ENCODE measurements around the gene SOCS2.

GRCh38 chr12:92504456-92505204 is 198.2 kb upstream of the PLEKHG7 start:
- PRO-cap = no peak

GRCh38 chr12:92589686-92590083 is 113.1 kb upstream of the PLEKHG7 start:
- PRO-cap = no peak

GRCh38 chr12:92801501-92802061 is 98.8 kb downstream of the PLEKHG7 start:
- PRO-cap = no peak

DNA sequence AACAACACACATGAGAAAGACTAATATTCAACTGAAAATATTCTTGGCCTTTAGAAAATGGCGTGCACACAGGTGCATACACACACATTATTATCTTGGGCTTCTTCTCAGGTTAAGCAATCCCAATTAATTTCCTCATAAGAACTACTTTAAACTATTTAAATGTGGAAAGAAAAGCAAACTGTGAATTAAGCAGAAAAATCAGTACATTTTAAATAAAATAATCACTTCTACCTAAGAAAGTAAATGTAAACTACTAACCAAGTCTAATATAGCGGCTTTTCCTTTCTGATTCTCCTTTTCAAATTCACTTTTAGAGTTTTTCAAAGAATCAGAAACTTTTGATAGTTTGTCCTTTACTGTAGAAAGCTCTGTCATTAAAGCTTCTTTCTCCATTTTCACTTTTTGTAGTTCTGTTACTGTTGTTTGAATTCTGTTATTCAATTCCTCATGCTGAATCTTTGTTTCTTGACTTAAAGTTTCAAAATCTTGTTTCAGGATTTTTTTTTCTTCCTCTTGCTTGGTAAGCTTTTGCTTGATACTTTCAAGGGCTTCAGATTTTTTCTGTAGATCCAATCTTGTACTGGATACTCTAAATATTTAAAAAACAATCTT is 99.5 kb downstream of the PLEKHG7 start:
- PRO-cap = no peak

- PRO-cap = no peak
Observed at GRCh38 chr12:92940974-92941474, 11.9 kb upstream of the EEA1 start.

DNA sequence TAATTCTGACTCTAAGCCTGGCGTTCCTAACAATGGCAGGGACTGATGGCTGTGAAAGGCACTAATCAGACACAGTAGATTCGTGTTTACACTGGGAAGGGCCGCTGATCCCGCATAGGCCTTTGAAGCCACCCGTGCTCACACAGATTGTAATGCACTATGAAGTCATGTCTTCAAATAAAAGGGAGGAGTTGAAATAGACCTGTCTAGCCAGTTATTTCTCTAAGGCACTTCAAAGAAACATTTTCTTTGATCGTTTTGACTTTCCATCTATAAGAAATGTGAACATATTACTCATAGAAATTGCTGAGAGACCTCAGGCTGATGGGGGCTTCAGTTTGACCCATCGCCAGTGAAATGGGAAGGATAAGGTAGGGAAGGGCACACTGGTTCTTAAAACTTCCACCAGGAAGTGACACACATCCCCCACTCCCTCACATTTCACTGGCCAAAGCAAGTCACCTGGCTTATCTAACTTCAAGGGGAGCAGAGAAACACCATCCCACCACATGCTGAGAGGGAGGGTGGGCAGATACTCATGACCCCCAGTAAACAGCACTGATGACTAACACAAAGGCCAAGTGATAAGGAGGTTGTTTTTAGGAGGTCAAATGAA is 91.4 kb upstream of the EEA1 start:
- PRO-cap = no peak

DNA sequence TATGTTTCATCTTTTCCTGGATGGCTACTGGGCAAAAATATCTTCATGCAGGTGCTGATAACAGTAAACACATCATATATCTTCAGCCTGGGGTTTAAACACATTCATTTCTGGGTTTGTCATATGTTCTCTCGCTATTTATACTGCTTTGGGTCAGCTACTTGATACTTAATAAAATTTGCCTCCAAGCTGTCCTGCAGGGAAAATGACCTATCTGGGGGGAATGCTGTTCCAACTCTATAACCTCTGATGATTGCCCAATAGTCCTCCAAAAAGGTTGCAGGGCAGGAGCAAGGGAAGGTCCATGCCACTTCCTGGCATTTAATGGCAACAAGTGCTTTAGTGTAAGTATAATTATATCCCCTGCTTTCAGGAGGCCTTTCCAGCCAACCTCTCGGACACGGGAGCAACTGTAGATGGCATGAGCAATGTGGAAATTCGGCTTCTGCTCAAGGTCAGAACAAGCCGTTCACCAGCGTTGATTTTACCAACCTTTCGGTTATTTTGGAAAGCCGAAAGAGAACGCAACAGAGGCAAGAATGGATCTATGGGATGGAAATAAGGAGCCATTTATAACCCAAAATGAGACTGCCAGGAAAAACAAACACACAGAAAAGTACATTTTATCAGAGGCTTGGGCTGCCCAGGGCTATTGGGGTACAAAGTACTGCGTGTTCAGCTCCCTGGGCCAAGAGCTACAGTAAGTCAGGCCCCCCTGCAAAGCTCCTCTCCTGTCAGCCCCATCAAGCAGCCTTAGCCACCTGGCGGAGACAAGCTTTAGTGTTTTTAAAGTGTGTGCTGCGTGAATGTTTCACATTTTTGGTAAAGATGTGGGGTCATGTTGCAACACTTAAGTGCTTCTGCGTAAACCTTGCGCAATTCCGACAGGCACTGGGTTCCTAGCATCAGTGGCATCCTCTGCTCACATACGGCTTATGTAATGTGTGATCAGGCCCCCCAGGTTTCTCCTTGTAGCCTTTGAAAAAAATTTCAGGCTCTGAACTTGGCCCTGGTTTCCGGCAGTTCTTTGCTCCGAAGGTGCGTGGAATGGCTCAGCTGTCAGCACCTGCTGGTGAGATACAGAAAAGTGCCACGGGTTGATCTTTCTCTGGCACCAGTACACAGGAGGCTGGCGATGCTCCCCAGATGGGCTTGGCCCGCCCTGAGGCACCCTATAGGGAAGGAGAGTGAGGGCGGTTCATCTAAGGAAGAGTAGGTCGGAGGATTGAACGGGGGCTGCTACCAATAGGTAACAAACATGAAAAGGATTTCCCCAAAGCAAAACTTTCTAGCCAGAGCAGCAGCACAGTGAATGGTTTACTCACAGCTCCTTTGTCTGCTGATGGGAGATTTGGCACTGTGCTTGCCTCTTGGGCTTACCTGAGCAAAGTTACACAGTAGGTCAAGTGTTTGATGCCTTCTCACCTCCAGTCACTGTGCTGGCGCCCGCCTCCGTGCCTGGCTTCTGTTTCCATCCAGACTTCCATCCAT is 198.5 kb upstream of the EEA1 start:
- PRO-cap = no peak

- PRO-cap = no peak
Observed at GRCh38 chr12:93139030-93139482, 210.0 kb upstream of the EEA1 start.

DNA sequence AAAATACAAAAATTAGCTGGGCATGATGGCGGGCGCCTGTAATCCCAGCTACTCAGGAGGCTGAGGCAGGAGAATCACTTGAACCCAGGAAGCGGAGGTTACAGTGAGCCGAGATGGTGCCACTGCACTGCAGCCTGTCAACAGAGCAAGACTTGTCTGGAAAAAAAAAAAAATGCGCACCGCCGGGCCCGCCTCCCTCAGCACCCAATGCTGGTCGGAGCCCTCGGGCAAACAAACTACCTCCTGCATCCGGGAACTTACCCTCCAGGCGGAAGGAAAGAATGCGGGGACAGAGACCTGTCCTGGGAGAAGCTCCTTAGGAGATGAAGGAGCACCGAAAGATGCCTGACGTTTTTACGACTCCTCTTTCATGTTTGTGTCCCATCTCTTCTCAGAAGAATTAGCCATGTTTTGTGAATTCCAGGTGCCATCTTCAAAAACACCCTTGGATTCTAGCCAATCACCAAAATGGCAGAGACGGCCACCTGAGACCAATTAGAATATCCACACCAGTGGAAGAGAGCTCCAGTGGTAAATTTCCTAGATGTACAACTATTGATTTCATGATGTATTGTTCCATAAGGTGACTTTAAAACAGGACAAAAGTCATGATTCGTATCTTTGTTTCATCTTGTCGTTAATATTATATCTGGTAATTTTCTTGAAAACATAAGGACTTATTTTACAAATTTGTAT is 62.5 kb upstream of the NUDT4 start:
- PRO-cap = no peak

- PRO-cap = no peak
Observed at GRCh38 chr12:93375508-93375838, 2.3 kb upstream of the NUDT4 start.

DNA sequence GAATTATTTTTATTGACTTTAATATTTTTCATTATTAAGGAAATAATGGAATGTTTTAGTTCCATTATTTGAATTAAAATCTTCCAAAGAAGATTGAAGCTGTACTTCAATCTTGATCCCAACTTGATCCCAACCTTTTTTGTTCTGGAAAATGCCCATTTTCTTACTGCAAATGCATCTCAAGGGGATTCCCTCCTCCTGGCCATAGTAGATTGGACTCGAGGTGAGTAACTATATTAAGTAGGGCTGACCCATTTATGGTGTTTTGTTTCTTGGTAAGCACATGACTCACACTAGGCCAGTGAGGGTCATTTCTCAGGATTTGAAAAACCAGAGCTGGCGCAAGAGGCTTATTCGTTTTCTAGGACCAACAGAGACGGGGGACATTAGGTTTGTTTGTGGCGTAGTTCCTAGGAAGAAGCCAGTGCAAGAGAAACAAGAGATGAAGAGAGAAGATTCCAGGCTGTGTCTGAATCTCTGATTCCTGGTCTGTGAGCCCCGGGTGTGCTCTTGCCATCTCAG is 51.4 kb downstream of the MRPL42 start:
- PRO-cap = no peak

GRCh38 chr12:93538292-93538597 is 34.2 kb upstream of the SOCS2 start:
- PRO-cap = no peak

DNA sequence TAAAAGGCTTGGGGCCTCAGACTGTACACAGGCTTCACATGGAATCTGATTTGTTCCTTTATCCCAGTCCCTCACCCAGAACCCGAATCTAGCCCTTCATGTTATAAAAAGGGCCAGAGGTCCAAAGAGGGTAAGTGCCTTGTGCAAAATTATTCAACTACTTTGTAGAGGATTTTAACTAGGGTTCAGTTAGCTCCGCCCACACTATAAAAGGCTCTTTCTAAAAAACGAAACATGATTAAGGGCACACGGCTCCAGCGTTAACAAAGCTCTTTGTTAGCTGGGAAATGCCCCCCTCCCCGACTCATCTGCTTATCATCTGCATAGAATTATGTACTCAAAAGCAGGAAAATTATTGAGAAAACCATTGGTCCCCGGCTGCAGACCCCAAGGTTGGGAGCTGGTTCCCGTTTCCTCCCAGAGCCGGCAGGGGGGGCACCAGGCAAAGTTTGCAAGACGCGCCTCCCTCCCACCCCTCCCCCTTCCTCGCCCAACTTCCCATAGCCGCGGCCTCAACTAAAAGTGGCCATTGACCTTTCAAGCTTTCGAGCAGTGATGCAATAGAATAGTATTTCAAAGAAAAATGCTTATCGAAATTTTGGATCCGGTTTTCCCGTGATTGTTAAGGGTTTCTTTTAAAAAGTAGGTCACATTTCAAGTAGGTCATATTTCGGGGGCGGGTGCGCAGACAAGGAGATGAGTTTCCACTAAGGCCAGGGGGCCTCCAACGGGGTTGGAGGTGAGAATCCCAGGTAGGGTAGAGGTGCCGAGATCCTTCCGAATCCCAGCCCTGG is 3.0 kb upstream of the SOCS2 start:
- PRO-cap = unidirectional peak, plus-strand start at position 710 of the sequence

- PRO-cap = bidirectional peak, plus-strand start at chr12:93572128, minus-strand start at chr12:93572111
Observed at GRCh38 chr12:93571955-93572254, 570 bp upstream of the SOCS2 start.

DNA sequence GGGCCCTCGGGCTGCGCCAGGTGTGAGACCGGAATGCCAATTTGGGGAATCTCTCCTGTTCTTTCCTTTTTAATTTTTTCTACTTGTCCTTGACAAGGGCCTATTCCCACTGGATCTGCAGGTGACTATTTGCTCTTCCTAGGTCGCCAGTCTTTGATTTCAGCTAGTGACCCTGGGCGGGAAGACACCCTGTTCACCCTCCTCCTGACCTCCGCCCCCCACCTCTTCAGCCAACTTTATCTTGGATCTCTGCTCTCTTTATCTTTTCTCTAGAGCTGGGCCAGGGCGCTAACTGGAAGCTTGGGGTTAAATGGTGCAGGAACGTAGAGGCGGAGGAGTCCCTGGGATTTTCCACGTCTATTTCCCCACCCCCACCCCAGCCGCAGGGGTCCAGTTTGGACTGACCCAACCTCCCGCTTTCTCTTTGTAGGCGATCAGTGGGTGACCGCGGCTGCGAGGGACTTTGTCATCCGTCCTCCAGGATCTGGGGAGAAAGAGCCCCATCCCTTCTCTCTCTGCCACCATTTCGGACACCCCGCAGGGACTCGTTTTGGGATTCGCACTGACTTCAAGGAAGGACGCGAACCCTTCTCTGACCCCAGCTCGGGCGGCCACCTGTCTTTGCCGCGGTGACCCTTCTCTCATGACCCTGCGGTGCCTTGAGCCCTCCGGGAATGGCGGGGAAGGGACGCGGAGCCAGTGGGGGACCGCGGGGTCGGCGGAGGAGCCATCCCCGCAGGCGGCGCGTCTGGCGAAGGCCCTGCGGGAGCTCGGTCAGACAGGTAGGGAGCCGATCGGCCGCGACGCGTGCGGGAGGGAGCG is at the start of gene SOCS2:
Gene SOCS2, plus strand, starts transcription at position 421 of the 822 bp plus-strand sequence.
- PRO-cap = bidirectional peak, plus-strand start at position 437 of the sequence, minus-strand start at position 228 of the sequence

DNA sequence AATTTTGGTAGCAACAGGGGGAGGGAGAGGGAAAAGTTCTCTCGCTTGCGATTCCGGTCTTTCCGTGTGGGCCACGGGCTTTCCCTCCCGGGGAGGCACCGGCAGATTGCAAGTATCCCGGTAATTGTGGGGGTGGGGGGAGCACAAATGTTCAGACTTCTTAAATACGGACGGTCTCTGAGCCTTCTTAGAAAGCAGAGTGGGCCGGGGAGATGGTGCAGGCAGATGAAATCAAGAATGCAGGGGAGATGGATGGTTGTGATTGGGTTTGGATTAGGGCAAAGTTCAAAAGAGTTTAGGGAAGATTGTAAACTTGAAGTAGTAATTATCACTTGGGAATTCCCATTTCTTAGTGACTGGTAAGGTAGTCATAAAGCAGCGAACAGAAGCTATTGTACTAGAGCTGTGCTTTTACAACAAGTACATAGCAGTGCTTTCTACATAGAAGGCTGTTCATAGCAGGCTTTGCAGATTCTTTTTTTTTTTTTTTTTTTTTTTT is 1.3 kb downstream of the SOCS2 start:
- PRO-cap = bidirectional peak, plus-strand start at position 191 of the sequence, minus-strand start at position 66 of the sequence

DNA sequence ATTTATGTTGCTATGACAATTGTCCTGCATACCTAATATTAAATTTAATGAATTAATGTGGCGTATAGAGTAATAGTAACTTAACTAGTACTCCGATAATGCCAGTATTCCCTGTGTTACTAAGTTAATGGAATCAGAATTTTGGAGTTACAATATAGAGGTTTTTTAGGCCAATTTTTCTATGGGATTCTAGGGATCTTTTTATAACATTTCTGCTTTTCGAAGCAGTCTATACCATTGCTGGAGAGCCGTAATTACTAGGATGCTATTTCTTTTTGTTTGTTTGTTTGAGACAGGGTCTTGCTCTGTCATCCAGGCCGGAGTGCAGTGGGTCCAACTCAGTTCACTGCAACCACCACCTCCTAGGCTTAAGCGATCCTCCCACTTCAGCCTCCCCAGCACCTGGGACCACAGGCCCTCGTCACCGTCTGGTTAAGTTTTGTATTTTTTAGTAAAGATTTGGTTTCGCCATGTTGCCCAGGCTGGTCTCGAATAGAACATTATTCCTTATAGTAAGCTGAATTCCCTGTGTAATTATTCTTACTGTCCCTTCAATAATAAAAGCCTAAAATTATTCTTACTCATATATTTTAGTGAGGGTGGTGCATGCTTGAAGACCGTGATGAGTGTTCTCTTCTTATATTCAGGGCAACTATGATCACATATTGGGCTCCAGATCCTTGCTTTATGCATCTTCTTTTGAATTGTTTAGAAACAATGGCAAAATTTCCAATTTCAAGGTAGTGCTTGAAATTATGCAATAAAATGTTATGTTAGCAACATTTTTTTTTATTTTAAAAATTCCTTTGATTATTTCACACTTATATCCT is 66.1 kb downstream of the CRADD start:
- PRO-cap = no peak

GRCh38 chr12:93773112-93773667 is 96.0 kb downstream of the CRADD start:
- PRO-cap = no peak

DNA sequence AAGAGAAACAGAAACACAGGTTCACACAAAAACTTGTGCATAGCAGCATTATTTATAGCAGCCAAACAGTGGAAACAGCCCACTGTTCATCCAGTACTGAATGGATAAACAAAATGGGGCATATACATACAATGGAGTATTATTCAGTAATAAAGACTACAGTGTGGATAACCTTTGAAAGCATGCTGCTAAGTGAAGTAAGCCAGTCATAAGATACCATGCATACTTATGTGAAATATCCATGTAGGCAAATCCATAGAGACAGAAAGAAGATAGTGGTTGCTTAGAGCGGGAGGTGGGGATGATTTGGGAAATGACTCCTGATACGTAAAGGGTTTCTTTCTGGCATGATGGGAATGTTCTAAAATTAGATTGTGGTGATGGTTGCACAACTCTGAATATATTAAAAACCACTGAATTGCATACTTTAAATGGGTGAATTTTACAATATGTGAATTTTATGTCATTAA is 99.4 kb downstream of the CRADD start:
- PRO-cap = no peak

- PRO-cap = bidirectional peak, plus-strand start at chr12:93784730, minus-strand start at chr12:93784489
Observed at GRCh38 chr12:93784329-93784865, 107.2 kb downstream of the CRADD start.

Measured in sternocleidomastoid (tissue), 1 donor.